ENCODE measurements around the genes AKR1E2, AKR1C1 and UCN3.

DNA sequence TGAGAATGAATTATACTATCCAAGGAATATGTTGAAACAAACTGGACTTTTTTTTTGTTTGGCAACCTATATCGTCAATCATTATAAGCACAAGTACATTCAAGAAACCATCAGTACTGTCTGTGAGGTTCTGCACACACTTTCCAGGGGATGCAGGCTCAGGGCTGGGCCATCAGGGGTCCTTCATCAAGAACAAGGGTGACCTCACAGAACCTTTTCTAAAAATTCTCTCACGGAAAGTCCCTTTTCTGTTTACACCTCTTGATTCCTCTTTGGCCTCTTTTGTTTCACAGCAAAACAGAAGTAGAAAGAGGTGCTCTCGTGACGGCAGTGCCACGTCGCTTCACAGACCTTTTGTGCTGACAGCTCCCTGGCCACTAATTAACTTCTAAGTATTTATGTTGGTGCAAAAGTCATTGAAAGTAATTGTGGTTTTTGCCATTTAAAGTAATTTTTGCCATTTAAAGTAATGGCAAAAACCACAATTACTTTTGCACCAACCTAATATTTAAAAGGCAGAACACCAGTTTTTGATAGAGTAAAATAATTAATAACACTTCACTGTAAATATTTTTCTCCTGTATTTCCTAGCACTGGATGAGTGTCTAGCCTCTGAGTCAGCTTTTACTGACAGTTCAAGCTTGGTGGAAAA lies 117.4 kb upstream of the KLF6 start:
- PRO-cap, 4 experiments, result peak in 4 of 4 experiments; most common plus-strand start position 306 of the sequence (in 3); most common minus-strand start position 220 of the sequence (in 1)
- RAMPAGE, long total RNA, 4 experiments, result no peak in any of the 4 experiments

- PRO-cap, 4 experiments, result no peak in any of the 4 experiments
- RAMPAGE, long total RNA, 4 experiments, result no peak in any of the 4 experiments
Measured at GRCh38 chr10:3907438-3907994, 122.5 kb upstream of the KLF6 start.

- PRO-cap, 4 experiments, result no peak in any of the 4 experiments
- RAMPAGE, long total RNA, 4 experiments, result no peak in any of the 4 experiments
Measured at GRCh38 chr10:3908268-3908480, 123.2 kb upstream of the KLF6 start.

GRCh38 chr10:4043829-4044304 lies 258.9 kb upstream of the KLF6 start:
- PRO-cap, 4 experiments, result no peak in any of the 4 experiments
- RAMPAGE, long total RNA, 4 experiments, result no peak in any of the 4 experiments

GRCh38 chr10:4061172-4061966 lies 276.4 kb upstream of the KLF6 start:
- PRO-cap, 4 experiments, result no peak in any of the 4 experiments
- RAMPAGE, long total RNA, 4 experiments, result no peak in any of the 4 experiments

DNA sequence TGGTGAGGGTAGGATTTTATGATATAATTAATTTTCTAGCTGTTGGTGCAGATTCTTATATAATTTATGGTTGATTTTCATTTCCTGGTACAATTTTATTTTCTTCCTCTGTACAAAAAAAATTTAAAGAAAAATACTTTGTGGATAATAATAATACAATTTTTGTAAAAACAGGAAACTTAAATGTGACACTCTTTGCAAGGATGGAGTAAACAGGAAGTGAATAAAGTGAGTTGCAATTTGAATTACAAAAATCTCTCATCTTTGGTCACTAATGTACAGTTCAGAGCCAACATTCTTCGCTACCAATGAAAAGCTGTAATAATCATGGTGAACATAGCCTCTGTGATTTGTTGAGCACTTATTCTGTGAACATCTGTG lies 295.1 kb upstream of the KLF6 start:
- PRO-cap, 4 experiments, result peak in 1 of 4 experiments; most common plus-strand start position 274 of the sequence (in 1)
- RAMPAGE, long total RNA, 4 experiments, result no peak in any of the 4 experiments

- PRO-cap, 4 experiments, result no peak in any of the 4 experiments
- RAMPAGE, long total RNA, 4 experiments, result no peak in any of the 4 experiments
Measured at GRCh38 chr10:4081639-4082134, 296.7 kb upstream of the KLF6 start.

- PRO-cap, 4 experiments, result no peak in any of the 4 experiments
- RAMPAGE, long total RNA, 4 experiments, result no peak in any of the 4 experiments
Measured at GRCh38 chr10:4086378-4086926, 301.4 kb upstream of the KLF6 start.

DNA sequence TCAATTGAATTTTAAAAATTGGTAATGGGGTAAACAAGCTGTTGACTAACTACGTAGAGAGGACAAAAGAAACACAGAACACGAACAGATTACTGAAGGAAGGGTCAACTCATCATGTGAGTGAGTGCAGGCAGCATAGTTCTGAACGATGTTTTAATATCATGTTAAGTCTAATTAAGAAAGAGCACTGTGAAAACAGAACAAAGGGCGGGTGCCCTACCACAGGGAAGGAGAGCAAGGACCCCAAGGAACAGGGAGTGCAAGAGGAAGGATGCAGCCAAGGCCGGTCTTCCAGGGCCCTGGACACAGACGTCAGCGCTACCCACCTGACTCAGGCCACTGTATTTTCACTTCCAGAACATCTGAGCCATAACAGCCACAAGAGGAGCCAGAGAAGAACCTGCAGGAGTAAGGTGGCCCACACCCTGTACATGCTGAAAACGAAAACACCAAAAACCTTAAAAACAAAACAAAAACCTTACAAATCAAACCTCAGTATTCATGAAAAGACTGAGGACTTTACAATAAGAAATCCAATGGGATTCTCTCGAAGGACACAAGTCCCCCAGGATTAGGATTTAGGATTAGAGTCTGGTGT lies 506.1 kb upstream of the AKR1E2 start:
- PRO-cap, 4 experiments, result peak in 4 of 4 experiments; most common plus-strand start position 391 of the sequence (in 3); most common minus-strand start position 212 of the sequence (in 1)
- RAMPAGE, long total RNA, 4 experiments, result no peak in any of the 4 experiments

- PRO-cap, 4 experiments, result no peak in any of the 4 experiments
- RAMPAGE, long total RNA, 4 experiments, result no peak in any of the 4 experiments
Measured at GRCh38 chr10:4672246-4672529, 153.8 kb upstream of the AKR1E2 start.

DNA sequence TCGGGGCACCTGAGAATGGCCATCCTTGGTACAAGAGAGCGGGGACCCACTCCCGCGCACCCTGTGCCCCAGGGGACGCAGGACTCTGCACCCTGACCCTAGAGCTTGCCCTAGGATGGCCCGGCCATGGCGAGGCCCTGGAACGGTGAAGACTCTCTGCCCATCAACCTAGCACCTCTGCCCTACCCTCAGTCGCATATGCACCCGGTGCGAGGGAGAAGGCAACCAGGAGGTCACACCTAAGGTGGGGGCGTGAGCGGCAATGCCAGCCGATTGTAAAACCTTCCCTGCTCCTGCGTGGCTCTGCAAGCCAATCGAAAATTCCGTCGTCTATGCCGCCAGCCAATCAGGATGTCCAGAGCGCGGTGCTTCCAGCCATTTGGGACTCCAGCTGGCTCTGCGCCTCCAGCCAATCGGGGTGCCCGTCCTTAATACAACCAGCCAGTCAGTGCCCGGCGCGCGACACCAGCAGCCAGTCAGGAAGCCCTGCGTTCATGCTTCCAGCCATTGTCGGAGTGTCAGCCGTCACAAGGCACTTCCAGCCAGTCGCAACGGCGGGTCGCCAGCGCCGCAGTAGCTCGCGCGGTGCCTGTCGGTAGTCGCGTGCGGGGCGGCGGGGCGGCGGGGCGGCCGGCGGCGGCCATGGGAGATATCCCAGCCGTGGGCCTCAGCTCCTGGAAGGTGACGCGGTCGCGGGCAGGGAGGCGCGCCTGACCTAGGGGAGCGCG lies at the start of gene AKR1E2:
Gene AKR1E2 (plus strand): TSS at position 525 of the 728 bp plus-strand sequence.
- PRO-cap, 4 experiments, result peak in 4 of 4 experiments; most common plus-strand start position 507 of the sequence (in 4)
- RAMPAGE, long total RNA, 4 experiments, result no peak in any of the 4 experiments

DNA sequence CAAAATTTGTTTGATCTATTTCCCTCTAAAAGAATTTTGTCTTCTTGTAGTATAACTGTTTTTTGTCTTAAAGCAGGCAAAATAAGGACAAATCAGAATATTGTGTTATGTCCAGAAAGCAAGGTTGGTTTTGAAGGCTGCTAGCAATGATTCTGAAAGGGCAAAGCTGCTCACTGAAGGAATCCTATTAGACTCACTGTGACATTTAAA lies 61.1 kb upstream of the AKR1C1 start:
- PRO-cap, 4 experiments, result no peak in any of the 4 experiments
- RAMPAGE, long total RNA, 4 experiments, result no peak in any of the 4 experiments

DNA sequence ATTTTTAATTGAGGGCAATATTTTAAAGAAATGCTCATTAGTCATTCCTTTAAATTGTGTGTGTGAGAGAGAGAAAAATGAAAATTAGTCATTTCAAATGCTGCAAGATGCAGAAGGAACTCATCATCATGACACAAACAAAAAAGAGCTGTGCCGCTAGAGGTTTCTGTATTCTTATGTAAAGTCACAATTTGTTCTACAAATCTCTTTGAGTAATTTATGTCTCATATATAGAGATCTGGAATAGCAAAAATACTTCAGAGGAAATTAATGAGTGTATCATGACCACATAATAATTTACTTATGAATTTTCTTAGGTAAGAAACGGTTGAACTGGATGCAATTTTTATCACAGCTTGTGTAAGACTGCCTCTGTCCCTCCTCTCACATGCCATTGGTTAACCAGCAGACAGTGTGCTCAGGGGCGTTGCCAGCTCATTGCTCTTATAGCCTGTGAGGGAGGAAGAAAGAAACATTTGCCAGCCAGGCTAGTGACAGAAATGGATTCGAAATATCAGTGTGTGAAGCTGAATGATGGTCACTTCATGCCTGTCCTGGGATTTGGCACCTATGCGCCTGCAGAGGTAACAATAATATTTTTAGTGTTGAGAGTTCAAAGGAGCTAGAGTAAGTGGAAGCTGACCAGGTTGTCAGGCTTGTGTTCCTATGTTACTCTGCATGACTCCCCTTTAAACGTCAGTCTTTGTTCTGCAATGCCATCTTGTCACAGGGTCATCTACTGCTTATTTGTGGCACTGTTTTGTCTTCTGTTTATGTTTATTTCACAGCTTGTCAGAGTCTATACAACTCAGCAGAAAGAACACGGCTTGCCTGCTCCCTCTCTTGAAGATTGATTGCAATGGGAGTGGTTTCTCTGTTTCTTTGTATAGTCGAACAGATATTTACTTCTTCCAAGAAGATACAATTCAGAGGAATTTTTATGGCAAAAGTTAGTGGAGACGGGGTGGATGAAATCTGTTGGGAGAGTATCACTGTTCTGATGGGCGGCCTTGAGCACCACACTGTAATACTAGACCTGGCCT lies at the start of gene AKR1C1:
Gene AKR1C1 (plus strand): TSS at position 471 of the 1,043 bp plus-strand sequence.
- PRO-cap, 4 experiments, result peak in 1 of 4 experiments; most common plus-strand start position 476 of the sequence (in 1)
- RAMPAGE, long total RNA, 4 experiments, result start-site peak on the plus strand in 1 of 4 experiments, centred at position 478 of the sequence, 5 reads per replicate

DNA sequence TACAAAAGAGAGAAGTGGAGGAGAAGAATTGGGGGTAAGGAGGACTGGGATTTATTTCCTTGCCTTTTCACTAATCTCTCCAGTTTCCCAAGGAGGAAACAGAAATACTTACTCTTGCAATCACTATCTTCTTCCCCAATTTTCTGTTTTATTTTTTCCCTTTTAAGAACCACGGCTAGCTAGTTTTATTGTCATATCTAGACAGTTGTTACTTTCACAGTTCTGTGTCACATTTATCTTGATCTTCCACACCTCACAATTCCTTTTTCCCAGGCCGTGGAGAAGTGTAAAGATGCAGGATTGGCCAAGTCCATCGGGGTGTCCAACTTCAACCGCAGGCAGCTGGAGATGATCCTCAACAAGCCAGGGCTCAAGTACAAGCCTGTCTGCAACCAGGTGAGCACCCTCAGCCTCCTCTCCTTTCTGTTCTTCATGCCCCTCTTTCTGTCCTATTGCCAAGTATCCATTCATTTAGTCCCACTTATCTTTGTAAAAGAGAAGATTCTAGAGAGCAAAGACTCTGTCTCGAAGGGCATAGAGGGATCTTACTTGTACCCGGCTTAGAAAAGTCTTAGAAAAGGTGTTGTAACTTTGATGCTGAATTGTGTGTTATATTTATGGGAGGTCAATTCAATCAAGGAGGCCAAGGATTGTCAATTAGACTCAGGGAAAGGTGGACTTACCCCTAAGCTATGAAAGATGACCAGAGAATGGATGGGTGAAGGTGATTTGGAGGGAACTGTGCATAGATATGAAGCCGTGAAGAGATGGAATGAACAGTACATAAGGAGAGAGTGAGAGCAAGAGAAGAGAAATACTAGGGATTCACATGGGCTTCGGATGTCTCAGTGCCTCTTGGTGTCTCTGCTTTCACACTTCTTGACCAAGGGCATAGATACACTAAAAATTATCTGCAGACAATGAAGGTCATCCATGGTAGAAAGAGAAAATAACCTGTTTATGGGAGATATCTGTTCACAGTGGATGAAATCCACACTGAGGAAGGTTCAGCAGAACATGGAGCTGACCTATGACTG lies 5.7 kb downstream of the AKR1C1 start:
- PRO-cap, 4 experiments, result no peak in any of the 4 experiments
- RAMPAGE, long total RNA, 4 experiments, result no peak in any of the 4 experiments

DNA sequence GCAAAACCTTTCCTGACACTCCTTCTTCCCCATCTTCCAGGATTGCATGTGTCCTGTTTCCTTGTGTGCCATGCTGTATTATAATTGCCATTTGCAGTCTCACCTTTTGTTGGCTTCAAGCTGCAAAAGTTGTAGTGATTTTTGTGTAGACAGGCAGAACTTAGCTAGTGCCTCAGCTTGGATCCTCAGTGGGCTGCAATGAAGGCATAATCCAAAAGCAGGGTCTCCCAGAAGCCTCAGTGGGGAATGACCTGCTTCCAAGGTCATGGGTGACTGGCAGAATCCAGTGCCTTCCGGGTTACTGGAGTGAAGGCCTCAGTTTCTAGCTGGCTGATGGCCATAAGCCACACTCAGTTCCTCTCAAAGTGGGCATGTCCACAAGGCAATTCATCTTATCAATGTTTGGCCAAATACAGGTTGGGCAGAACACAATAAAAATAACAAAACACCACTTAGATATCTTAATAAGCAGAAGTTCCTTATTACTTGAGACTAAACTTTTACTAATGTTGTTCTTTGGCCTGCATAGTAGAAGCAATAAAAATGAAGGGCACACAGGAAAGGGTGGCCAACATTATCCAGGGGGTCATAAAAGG lies 19.4 kb upstream of the AKR1C2 start:
- PRO-cap, 4 experiments, result no peak in any of the 4 experiments
- RAMPAGE, long total RNA, 4 experiments, result no peak in any of the 4 experiments

DNA sequence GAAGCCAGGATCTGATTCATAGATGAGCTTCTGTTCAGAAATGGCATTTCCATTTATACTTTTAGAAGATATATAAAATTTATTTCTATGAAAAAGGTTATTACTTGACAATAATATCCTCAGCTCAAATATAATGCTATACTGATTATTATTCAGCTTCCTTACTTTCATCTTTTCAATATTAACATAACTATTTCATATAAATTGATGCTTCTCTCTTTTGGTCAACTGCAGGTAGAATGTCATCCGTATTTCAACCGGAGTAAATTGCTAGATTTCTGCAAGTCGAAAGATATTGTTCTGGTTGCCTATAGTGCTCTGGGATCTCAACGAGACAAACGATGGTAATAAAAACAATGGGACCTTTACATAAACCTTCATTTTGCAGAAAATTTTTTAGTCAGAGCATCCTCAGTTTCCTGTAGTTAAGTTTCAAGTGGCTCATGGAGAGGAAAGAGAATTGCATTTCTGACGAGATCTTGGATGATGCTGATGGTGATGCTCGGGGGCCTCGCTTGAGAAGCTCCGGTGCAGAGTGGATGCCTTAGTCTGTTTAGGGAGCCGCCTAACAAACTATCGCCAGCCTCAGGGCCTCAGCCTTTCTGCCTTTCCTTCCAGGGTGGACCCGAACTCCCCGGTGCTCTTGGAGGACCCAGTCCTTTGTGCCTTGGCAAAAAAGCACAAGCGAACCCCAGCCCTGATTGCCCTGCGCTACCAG lies 7.8 kb downstream of the AKR1C3 start:
- PRO-cap, 4 experiments, result no peak in any of the 4 experiments
- RAMPAGE, long total RNA, 4 experiments, result no peak in any of the 4 experiments

DNA sequence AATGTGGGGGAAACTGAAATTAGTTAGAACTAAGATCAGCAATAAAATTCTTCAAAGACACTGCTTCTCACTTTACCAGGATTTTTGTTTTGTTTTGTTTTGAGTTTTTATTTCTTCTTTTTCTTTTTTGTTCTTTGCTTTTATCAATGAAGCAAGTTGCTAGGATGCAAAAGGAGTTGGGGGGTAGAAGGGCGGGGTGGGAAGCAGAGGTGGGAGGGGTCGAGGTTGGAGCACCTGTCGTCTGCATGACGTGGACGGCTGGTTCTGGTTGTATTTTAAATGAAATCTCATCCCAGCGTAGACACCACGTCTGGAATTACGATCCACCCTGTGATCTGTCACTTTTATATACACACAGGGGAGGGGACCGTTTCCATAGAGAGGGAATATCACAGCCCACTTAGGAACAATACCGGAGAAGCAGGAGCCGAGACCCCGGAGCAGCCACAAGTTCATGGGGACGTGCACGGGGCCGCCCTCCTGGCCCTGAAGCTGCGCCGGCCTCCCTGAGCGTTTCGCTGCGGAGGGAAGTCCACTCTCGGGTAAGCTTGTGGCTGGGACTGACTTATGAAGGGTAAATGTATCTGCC lies at the start of gene UCN3:
Gene UCN3 (plus strand): TSS at position 278 of the 589 bp plus-strand sequence.
- PRO-cap, 4 experiments, result no peak in any of the 4 experiments
- RAMPAGE, long total RNA, 4 experiments, result no peak in any of the 4 experiments

DNA sequence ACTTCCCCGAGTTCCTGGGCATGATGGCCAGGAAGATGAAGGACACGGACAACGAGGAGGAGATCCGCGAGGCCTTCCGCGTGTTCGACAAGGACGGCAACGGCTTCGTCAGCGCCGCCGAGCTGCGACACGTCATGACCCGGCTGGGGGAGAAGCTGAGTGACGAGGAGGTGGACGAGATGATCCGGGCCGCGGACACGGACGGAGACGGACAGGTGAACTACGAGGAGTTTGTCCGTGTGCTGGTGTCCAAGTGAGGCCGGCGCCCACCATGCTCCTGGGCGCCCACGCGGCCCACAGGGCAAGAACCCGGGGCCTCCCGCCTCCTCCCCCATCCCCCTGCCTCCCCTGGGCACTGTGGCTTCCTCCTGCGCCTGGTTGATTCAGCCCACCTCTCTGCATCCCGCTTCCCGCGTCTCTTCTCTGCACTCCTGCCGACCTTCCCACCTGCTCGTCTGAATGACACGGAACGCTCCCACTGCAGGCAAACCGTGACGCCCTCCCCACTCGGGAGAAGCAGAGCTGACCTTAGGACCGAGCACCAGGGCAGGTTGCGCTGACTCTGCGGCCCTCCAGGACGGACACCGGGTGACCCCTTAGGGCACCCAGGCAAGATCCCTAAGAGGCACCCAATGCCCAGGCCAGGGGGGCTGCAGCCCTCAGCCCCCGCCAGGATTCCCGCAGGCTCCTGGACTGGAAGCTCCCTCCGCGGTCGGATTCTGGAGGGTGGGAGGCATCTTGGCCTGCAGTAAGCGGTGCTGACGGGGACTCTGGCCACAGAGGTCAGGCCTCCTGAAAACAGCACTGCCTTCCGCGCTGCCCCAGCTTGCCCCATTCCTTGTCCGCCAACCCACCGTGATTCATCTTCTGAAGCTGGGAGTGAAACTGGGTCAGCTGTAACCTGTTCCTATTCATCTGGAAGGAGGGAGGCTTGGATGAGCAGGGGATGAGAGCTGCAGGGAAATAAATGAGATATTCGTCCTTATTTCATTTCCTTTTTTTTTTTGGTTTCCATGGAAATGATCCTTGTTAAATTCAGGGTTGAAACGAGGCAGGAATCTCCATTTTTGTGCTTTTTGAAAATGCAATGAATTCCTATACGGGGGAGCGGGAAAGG lies 876 bp downstream of the CALML3 start:
- PRO-cap, 4 experiments, result no peak in any of the 4 experiments
- RAMPAGE, long total RNA, 4 experiments, result no peak in any of the 4 experiments

DNA sequence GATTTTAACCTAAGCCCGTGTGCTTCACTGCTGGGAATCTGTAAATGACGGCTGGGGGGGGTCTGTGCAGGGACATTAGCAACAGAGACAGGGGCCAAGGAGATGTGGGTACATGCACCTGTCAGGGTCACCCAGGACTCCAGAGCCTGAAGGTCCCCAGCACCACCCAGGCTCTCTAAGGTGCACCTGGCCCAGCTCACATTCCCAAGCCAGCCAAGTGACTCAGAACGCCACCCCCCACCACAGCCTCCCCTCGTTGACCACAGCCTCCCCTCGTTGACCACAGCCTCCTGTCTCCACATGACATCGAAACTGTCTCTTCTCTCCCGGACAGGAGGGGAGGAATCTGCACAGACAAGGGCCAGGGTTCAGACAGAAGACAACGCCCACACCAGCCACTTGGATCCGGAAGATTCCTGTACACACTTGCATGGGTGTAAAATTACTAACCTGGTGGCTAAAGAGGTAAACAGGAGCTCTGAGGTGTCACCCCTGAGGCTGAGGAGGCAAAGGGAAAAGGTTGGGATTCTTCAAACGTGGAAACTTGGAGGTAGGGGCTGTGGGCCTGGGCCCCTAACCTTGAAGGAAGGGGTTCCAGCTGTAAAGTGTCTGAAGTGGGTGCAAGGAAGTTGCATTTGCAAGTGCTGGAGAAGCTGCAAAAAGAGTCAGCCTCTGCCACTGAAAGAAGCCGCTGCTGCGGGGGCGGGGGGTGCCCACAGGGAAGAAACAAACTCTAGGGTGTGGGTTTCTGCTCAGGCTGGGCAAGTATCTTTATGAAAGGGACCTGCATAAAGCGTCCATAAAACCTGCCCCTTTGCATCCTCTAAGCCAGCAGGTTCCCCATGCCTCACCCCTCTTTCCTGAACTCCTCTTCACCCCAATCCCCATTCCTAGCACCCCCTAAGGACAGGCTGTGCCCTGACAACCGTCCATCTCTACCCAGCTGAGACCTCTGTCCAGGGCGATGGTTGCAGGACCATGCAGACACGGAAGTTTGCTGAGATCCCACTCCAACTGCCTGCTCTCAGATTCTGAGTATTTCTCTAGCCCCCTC lies 27.1 kb downstream of the CALML3 start:
- PRO-cap, 4 experiments, result no peak in any of the 4 experiments
- RAMPAGE, long total RNA, 4 experiments, result no peak in any of the 4 experiments

GRCh38 chr10:5610640-5611078 lies 55.7 kb downstream of the ASB13 start:
- PRO-cap, 4 experiments, result no peak in any of the 4 experiments
- RAMPAGE, long total RNA, 4 experiments, result no peak in any of the 4 experiments

Measured in spleen (tissue), 7 donors.